ENCODE results near the genes CDC37, PDE4A, KEAP1, ILF3 and TMED1.

DNA sequence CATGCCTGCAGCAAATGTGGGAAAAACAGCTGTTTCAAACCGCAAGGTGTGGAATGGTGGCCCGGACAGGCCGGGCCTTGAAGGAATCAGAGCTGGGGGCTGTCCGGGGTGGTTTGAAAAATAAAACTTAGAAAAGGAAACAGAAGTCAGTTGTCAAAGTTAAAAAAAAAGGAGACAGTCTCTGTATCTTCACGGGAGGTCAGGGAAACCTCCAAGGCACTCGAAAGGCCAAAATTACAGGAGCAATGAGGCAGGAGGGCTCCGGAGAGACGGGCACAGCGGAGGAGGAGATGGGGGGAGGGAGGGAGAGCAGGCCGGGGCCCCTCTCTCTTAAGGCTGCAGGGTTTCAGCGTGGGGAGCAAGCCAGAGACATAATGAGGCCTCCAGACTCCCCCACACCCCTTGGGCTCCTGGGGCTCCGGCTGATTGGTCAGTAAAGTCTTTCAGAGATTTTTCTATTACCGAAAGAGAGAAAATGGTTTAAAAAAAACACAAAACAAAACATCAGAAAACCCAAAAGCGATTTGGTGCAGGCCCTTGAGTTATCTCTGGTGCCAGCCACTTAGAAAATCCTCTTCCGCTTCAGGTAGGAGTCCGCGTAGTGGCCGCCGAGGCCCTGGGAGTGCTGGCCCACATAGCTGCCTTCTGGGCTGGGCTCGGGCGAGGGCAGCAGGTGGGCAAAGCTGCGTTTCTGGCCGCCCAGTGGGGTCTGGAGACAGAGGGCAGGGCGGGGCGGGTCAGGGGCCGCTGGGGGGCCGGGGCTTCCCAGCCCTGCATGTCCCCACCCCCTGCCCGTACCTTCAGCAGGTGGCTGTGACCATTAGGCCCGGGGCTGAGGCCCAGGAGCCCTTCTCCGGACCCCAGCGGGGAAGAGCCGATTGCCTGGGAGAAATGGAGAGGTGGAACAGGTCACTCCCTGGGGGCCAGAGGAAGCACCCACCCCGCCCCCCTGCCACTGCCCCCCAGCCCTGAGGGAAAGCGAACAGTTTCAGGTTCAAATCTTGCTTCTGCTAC lies 1.4 kb upstream of the FDX2 start:
- PRO-cap, 2 experiments, result no peak in any of the 2 experiments

GRCh38 chr19:10327076-10327601 lies 6.2 kb downstream of the RAVER1 start:
- PRO-cap, 2 experiments, result no peak in any of the 2 experiments

- PRO-cap, 2 experiments, result no peak in any of the 2 experiments
Measured at GRCh38 chr19:10335710-10336179, 2.4 kb upstream of the RAVER1 start.

GRCh38 chr19:10346348-10346950 lies 7.0 kb upstream of the ICAM3 start:
- PRO-cap, 2 experiments, result no peak in any of the 2 experiments

DNA sequence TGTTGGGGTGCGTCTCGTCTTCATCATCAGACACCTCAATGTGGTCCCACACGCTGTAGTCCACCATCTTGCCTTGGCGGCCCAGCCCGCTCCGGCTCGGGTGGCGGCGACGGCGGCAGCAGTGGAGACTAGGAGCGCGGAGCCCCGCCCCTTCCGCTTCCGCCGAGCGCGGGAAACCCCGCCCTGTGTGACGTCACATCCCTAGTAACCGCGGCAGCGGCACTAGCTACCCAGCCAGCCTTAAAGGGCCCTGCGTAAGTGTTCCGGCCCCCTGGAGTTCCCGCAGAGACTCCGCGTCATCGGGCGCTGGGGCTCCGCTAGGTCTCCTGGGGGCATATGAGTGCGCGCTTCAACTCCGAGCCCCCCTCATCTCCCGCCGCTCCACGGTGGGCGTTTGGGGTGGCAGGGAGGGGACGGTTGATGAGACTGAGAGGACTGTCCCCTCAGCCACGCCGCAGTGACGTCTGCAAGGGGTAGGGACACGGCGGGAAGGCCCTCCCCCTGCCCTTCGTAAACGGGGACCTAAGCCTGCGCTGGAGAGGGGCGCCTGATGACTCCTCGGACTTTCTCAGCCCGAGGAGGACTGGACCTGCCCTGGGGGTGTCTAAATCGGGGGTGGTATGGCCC lies at the start of gene CDC37:
TSS of gene CDC37 (minus strand) at position 130 of the 627 bp plus-strand sequence.
- PRO-cap, 2 experiments, result peak in 2 of 2 experiments; most common plus-strand start position 299 of the sequence (in 2); most common minus-strand start position 102 of the sequence (in 2)

- PRO-cap, 2 experiments, result peak in 1 of 2 experiments; most common plus-strand start chr19:10416002 (in 1); most common minus-strand start chr19:10415973 (in 1)
Measured at GRCh38 chr19:10415775-10416146, 4.6 kb upstream of the PDE4A start.

DNA sequence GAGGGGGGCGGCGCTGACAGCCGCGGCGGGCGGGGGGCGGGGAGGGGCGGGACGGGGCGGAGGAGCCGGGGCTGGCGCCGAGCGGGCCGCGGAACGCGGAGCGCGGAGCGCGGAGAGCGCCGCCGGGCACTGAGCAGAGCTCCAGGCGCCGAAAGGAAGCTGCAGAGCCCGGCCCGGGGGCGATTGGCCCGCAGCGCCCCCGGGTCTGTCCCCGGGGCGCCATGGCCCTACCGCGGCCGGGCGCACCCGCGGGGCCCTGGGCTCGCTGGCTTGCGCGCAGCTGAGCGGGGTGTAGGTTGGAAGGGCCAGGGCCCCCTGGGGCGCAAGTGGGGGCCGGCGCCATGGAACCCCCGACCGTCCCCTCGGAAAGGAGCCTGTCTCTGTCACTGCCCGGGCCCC lies at the start of gene PDE4A:
TSS of gene PDE4A (plus strand) at position 115 of the 399 bp plus-strand sequence.
- PRO-cap, 2 experiments, result no peak in any of the 2 experiments

GRCh38 chr19:10503100-10504045 lies at the start of gene KEAP1:
Gene KEAP1, minus strand, starts transcription at chr19:10503356.
- PRO-cap, 2 experiments, result peak in 2 of 2 experiments; most common plus-strand start chr19:10503189 (in 1); most common minus-strand start chr19:10503188 (in 2)

GRCh38 chr19:10560769-10561430 lies 4.9 kb downstream of the KRI1 start:
- PRO-cap, 2 experiments, result no peak in any of the 2 experiments

DNA sequence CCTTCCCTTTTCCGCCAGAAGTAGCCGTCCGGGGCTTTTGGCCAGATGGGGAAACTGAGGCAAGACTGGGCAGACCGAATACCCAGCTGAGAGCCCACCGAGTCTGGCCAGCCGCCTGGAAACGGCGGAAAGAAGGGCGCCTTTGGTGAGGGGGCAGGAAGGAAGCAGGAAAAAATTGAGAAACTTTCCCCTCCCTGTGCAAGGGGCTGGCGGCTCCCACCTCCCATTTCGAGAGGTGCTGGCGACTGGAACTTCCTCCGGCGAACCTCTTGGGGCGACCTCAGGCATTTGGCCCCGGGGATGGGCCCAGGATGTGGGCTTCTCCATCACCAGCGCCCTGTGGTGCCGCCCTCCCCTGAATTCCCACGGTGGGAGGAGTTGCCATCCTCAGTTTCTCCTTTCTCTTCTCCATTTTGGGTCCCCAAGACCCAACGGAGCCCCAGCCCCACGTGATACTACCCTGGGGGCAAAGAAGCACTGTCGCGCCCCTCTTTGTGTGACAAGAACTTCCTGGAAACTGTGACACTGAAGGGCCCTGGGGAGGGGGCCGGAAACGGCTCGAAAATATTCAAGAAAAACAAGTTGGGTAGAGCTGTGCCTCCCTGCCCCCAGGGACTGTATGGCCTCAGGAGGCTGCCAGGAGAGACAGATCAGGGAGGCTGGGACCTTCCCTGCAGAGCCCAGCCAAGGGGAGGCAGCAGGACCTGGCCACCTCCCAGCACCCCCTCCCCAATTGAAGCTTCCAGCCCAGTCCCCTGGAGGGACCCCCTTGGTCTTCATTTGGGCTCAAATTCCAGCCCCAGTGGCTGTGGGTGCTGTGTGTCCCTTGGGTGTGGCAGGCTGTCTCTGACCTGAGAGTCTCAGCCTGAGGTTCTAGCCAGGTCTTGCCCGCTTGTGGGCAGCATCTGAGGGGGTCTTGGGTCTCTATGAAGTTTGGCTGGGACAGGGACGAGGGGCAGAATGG lies 16.1 kb upstream of the AP1M2 start:
- PRO-cap, 2 experiments, result peak in 2 of 2 experiments; most common plus-strand start position 618 of the sequence (in 2); most common minus-strand start position 247 of the sequence (in 2)

DNA sequence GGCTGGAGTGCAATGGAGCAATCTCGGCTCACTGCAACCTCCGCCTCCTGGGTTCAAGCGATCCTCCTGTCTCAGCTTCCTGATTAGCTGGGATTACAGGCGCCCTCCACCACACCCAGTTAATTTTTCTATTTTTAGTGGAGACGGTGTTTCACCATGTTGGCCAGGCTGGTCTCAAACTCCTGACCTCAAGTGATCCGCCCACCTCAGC lies 1.7 kb upstream of the ILF3 start:
- PRO-cap, 2 experiments, result no peak in any of the 2 experiments

- PRO-cap, 2 experiments, result peak in 2 of 2 experiments; most common plus-strand start chr19:10654370 (in 2); most common minus-strand start chr19:10654340 (in 1)
Measured at GRCh38 chr19:10654210-10654517, at the start of gene ILF3. Gene ILF3, plus strand, starts transcription at chr19:10654346.

DNA sequence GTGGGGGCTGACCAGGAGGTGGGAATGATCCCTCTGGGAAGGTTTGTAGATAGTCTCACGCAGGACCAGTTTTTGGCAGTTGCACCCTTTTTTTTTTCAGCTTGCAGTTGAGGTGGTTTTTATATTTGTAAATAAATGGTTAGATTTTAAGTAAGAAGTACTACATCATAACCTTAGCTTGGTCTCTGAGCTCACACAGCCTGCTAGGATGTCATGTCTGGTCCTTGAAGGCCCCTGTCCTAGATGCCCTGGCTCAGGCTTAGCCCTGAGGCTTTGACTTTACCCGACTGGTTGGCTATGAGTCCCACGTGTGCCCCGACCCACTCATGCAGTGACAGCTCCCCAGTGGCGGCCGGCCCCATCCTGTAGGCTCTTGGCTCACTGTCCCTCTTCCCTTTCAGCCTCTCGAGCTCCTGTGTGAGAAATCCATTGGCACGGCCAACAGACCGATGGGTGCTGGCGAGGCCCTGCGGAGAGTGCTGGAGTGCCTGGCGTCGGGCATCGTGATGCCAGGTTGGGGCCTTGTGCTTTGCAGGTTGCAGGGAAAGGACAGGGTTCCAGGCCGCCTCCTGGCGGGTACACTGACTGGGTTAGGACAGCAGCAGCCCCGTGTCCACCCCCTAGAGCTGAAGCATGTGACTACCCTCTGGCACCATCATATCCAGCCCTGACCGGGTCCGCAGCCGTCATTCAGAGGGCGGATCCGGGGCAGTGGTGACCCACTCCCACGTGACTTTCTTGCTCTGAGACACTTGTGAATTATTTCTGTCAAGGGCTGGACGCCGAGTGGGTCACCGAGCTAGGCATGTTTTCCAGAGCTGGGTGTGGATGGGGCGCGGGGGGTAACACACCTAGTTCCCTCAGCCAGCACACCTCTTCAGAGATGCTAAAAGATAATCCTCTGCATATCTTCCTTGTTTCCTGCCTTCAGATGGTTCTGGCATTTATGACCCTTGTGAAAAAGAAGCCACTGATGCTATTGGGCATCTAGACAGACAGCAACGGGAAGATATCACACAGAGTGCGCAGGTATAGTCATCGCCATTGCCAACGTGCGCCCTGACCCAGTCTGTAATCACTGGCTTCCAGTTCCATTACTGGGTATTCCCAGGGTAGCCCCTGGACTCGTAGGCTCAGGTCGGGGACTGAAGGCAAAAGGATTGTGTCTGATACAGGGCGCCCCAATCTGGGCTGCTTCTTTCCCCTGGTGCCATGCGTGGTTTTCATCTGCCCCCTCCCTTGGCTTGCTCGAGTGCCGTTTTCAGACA lies 21.4 kb upstream of the QTRT1 start:
- PRO-cap, 2 experiments, result peak in 1 of 2 experiments; most common plus-strand start position 504 of the sequence (in 1)

- PRO-cap, 2 experiments, result peak in 1 of 2 experiments; most common plus-strand start chr19:10688414 (in 1)
Measured at GRCh38 chr19:10687975-10688424, 13.2 kb upstream of the QTRT1 start.

- PRO-cap, 2 experiments, result no peak in any of the 2 experiments
Measured at GRCh38 chr19:10748471-10749646, 31.0 kb downstream of the DNM2 start.

GRCh38 chr19:10750817-10752121 lies 33.4 kb downstream of the DNM2 start:
- PRO-cap, 2 experiments, result peak in 1 of 2 experiments; most common plus-strand start chr19:10751125 (in 1)

DNA sequence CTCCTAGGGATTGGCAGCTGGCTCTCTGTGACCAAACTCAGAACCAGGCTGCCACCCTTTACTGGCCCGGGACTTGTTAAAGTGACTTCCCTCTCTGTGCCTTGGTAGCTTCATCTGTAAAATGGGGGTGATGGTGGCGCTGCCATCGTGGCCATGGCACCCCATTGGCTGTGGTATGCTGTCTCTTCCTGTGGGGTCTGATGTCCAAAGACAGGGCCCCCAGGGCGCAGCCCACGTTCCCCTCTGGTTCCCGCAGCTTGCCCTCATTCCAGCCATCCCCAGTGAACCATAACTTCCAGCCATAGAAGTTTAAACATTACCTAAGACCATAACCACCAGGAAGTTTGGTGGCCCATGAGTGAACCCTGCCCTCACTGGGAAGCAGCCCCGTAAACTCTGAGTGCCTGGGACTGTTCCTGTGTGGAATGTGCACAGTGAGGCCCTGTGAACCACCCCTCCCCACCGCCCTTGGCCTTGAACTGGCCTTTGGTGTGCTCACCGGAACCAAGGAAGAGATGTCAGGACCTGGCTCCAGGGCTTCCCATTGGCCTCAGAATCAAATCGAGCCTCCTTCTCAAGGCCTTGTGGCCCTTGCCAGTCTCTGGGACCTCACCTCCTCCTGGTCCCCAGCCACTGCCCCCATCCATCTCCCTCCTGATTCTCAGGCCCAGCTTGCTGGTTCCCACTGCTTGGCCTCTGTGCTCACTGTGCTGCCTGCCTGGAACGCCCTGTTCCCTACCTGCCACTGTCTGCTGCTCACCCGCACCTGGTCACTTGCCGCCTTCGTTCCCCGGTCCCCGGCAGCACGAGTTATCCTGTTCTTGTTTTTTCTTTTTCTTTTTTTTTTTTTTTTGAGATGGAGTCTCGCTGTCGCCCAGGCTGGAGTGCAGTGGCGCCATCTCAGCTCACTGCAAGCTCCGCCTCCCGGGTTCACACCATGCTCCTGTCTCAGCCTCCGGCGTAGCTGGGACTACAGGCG lies 46.5 kb downstream of the DNM2 start:
- PRO-cap, 2 experiments, result no peak in any of the 2 experiments

DNA sequence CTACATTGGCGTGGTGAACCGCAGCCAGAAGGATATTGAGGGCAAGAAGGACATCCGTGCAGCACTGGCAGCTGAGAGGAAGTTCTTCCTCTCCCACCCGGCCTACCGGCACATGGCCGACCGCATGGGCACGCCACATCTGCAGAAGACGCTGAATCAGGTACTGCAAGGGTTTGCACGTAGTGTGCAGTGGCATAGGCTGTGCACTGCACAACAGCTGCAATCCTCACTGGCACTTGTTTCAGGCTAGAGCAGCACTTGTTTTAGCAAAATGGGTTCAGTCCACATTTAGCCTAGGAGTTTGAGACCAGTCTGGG lies 53.1 kb downstream of the TMED1 start:
- PRO-cap, 2 experiments, result no peak in any of the 2 experiments

GRCh38 chr19:10835511-10836415 lies at the start of gene TMED1:
Gene TMED1, minus strand, starts transcription at chr19:10836212.
- PRO-cap, 2 experiments, result peak in 2 of 2 experiments; most common minus-strand start chr19:10836210 (in 2)

DNA sequence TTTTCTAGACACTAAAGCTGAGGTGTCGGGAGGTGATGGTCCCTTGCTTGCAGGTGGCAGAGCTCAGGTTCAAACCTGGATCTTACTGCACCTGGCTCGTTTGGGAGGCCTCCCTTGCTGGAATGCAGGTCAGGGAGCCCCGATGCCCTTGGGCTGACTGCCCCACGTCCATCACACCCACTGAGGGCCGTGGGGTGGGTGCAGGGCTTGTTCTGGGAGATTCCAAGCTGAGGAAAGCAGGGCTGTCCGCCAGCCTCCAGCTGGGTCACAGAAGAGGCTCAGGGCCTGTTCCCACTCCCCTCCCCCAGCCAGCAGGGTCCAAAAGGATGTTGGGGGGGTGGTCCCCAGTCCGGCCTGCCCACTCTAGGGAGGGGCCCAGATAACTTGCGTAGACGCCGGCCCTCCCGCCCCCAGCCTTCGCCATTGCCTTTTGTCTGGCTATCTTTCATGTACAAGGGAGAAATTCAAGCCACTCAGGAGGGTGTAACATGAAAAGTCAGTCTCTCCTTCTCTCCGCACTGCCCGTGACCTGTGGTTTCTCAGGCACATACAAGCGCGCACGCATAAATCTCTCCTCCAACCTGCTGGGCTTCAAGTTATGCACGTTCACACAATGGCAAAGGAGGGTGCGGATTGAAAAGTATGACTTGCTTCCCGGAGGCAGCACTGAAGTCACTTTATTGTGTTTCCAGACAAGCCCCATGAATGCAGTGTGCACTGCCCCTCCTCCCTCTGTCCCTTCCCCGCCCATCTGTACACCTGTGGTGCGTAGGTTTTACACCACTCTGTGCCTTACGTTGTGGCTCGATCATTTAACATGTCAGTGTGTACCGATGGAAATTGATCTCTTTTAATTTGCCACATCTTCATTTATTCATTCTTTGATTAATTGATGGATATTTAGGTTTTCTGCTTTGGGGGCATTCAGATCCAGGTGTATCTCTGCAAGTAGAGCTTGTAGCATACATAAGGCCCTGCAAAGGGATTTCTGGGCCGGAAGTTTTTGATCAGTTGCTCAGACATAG lies 20.2 kb downstream of the CARM1 start:
- PRO-cap, 2 experiments, result no peak in any of the 2 experiments